Retinal pigment epithelial cell (primary cell): ENCODE measurements around a stretch of chr2.

DNA sequence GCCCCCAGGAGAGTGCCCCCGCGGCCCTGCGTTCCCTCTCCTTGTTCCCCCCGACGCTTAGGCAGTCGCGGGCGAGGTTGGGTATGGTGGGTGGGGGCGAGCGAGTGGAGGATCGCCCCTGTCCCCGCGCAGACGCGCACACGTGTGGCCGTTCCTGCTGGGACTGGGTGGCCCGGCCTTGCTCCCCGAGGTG lies 1.1 kb downstream of the CRIM1 start:
- RRBS, result 3% methylated on average over 2 of the region's 19 CpGs

DNA sequence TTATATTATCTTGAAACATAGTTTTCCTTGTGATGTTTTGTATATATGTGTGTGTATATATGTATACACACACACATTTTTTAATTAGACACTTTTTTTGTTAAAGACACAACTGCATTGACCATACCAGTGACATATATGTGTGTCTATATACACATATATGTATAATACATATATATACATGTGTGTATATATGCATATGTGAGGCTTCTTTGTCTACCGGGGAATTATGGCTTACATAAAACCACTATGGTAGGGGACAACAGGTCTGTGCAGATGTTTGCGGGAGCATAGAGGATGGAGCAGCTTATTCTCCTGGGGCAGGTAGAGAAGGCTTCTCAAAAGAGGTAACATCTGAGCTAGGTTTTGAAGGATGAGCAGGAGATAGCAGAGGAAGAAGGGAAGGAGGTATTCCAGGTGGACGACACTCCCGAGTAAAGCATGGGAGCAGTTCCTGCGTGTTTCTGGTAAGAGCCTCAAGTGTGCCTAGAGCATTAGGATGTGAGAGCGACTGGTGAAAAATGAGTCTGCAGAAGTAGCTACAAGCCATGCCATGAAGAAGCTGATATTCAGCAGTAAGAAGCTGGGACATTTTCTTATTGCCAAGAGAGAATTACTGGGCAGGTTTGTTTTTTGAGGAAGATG lies 37.9 kb downstream of the CRIM1 start:
- RRBS, result no CpG with 5 or more reads among the region's 6 CpGs

DNA sequence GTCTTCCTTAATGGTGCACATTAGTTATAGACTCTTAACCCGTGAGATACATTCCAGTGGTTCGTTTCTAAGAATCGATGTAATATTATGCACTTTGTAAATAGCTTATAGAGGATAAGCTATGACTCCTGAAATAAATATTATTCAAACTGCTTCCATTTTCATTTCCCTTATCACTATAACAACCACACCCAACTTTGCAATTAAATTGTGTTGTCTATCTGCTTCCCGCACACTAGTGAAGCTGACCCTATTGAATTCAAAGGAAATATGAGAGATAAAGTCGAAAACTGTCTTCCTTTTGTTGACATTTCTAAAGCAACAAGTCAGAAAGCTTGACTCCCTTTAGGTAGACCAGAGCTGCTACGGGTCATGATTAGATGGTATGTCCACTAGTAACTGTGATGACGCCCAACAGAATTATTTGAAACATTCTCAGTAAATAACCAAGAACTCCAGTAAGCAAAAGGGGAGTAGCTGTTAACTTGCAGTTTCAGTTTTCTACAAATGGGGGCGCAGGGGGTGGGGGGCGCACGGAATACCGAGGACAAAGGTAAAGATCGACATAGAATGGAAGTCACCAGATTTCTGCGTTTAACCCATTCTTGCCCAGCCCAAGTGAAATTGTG lies 56.3 kb downstream of the CRIM1 start:
- RRBS, result no CpG with 5 or more reads among the region's 13 CpGs

DNA sequence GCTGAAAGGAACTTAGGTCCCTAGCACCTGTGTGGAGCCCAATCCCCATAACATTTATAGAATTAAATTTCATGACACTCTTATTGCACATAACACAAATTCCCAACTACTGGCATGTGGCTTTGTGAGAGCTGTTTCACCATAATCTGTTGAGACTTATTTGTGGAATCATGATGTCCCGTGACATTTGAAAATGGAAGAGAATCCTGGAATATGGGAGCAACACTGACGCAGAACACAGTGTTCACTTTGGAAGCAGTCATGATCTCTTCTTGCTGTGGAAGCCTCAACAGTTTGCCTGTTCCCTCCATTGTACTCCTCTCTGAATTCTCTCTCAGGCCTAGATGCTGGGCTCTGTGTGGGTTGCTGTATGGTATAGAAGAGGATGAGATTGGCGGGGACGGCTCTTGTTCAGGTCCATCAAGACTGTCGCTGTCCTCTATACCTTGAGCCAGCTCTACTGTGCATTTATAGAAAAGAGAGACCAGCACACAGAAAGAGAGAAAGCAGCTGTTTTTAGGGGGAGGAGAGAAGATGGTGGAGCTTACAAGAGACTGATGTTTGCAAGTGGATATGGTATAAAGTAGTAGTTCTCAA lies 73.6 kb downstream of the CRIM1 start:
- RRBS, result no CpG with 5 or more reads among the region's 5 CpGs

GRCh38 chr2:36432421-36432932 lies 76.9 kb downstream of the CRIM1 start:
- RRBS, result no CpG with 5 or more reads among the region's 4 CpGs

GRCh38 chr2:36469568-36470037 lies 114.0 kb downstream of the CRIM1 start:
- RRBS, result no CpG with 5 or more reads among the region's 4 CpGs

- RRBS, result no CpG with 5 or more reads among the region's 4 CpGs
These were observed 119.6 kb downstream of the FEZ2 start for GRCh38 chr2:36478273-36478833.

- RRBS, result no CpG with 5 or more reads among the region's 7 CpGs
These were observed 19.4 kb downstream of the FEZ2 start for GRCh38 chr2:36578304-36579159.

- RRBS, result no CpG with 5 or more reads among the region's 3 CpGs
These were observed 7.2 kb downstream of the FEZ2 start for GRCh38 chr2:36590735-36591242.

DNA sequence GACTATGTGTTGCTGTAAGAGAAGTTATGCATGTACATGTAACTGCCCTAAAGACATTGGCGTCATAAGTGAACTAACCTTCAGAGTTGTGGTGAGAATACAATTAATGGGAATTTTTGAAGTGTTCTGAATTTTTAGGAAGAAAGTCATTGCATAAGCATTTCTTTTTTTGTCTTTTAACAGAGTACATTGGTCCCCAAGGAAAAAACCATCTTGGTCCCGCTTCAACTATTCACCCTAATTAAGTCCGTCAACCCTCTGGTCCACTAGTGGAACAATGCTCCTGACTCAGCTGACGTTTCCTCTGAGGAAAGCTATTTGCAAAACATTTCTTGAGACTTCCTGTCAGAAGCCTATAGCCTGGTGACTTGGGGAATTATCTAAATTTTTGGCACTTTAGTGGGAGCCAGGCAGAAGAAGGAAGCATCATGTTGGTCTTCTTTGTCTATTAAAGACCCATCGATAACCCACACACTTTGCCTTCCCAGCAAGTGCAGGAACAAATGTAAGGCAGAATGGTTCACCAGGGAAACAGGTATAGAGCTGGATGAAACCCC lies 41.0 kb upstream of the VIT start:
- RRBS, result no CpG with 5 or more reads among the region's 5 CpGs

DNA sequence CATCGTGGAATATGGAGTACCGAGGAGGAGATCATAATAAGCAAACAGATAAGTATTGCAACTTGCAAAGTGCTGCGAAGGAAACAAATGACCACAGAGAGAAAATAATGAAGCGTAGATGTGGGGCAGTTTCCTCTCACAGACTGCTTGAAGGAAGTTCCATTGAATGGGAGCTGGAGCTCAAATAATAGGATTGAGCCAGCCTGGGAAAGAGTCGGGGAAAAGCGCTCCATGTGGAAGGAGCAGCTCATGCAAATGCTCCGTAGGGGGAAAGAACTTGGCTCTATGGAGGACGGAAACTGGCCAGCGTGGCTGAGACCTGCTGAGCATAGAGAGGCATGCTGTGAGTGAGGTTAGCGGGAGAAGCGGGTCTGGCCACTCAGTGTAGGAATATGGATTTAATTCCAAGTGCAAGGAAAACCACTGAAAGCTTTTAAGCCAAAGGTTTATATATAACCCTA lies 28.6 kb upstream of the VIT start:
- RRBS, result no CpG with 5 or more reads among the region's 11 CpGs

DNA sequence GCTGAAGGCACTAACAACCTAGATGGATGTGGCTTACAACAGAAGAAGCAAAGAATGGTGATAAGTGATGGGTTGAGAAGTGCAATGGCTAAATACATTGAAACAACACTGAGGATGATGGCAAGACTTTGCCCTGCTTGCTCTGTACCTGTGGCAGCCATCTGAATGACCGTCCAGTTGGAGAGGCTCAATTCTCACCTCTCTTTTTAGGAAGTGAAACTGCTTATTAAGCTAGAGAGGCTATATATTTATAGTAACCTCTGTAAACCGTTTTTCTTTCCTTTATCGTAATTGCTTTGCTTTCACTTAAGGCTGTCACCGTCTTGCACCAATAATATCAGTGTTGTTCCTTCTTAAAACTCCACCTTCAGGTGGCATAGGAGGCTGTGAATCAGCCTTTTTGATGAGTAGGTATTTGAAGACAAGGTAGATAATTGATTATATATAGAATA lies 5.8 kb downstream of the GPATCH11 start:
- RRBS, result no CpG with 5 or more reads among the region's 4 CpGs

DNA sequence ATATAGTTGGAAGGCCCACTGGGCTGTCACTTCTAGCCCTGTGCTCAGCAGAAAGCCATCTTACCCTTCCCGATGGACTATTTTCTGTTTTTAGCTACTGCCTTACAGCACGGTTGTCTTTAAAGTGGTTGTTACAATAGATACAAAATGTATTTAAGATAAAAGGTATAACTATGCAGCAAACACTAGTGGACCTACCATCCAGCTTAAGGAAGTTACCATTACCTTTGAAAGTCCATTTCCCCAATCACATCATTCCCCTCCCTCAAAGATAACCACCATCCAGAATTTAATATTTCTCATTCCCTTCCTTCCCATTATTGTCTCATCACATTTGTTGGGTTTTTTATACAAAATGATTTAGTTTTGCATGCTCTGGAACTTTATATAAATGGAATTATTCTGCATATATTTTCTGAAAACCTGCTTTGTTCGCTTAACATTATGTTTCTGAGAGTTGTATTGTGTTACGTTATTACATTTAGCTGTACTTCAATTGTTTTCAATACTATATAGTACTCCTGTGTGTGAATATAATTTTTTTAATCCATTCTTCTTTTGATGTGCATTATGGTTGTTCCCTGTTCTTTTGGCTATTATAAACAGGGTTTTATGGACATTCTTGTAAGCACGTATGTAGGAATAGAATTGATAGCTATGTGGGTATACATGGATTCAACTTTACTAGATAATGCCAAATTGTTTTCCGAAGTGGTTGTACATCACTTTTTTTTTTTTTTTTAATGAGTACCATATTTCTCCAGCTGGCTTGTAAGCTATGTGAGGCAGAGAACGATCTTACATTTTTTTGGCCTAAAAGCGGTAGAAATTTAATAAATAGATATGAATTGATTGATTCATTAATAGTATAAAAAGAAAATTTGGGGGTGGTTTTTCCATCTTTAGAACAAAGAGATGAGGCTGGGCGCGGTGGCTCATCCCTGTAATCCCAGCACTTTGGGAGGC lies 21.8 kb downstream of the GPATCH11 start:
- RRBS, result no CpG with 5 or more reads among the region's 10 CpGs

- RRBS, result no CpG with 5 or more reads among the region's 15 CpGs
These were observed 22.7 kb downstream of the EIF2AK2 start for GRCh38 chr2:37133825-37134667.

- RRBS, result no CpG with 5 or more reads among the region's 8 CpGs
These were observed 12.1 kb downstream of the NDUFAF7 start for GRCh38 chr2:37243290-37244193.

GRCh38 chr2:37357508-37357984 lies 13.1 kb downstream of the QPCT start:
- RRBS, result no CpG with 5 or more reads among the region's 4 CpGs

GRCh38 chr2:37614068-37614512 lies 57.4 kb downstream of the CDC42EP3 start:
- RRBS, result no CpG with 5 or more reads among the region's 4 CpGs

DNA sequence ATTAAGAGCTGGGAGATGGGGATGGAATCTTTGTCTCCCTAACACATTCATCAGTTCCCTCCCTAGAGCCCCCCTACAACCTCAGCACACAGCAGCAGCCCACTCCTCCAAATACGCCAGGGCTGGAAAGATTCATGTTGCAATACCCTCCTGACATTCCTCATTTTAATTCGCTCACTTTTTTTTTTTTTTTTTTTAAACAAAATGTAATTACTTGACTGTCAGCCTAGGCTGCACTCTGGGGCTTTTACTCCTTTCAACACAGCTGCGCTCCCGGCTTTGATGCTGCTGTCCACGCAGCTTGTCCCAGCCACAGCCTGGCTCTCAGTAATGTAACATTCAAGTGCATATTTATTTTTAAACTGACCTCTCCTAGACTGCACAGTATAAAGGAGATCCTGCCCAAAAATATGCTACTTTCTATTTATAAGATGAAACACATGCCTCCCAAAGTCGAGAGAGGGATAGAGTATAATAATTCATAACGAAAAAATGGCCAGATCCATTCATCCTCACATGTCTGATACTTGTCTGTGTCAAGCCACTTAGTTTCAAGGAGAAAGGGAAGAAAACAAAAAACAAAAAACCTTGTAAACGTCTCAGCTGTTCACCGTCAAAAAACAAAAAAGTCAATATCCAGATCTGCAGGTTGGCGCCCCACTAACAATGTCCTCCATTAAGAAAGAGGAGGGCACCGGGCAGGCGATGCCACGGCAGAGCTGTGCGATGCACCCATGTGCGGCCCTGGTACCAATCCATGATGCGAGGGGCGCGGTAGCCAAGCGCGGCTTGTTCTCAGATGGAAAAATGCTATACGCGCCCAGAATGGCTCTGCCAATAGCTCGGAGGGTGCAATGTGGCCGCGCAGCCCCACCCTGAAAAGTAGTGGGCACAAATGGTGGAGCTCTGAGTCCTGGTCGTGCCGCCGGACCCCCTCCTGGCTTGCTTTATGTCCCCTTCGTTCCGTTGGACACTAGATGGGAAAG lies 844 bp downstream of the CDC42EP3 start:
- RRBS, result no CpG with 5 or more reads among the region's 30 CpGs

DNA sequence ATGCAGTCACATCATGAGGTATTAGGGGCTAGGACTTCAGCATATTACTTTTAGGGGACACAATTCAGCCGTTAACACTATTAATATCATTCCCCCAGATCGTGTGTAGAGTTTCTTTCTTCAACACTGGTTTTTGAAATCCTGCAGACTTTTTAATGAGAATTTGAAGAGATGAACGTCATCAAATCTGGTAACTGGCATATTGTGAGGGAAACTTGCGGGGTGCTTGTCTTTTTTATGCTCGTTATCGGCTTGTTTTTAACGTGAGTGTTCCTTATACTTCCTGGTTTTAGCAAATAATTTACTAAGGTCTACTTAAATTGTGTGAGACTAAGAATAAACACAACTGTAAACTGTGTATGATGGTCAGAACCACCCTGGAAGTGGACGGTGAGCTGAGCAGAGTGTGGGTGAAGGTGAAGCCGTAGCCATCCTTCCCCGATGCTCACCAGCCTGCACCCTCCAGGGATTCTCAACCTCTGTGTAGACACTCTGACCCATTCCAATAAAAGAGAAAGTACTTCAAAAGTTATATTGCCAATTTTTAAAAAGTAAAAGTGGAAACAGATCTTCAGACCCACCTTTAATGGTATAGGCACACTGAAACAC lies 82.3 kb upstream of the CDC42EP3 start:
- RRBS, result no CpG with 5 or more reads among the region's 10 CpGs